A375 (cell line): ENCODE data around the gene MAP2K3.

DNA sequence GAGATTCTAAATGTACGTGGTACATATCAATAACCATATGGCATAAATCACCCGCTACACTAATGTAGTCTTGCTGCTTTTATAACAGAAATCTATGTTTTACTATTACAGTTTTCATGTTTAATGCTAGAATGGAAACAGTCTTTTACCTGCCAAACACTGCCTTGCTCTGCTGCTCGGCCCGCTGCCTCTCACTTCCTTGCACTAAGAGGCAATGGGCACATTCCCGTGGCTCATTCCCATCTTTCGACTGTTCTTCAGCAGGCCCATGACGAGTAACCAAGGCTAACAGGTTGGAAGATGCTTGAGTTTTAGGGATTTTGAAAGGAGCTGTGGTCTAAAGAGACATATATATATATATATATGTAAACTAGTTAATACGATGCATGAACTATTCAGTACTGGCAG, 47.9 kb upstream of the ALDH3A1 start:
- RAMPAGE, long total RNA: no peak

GRCh38 chr17:19976869-19977509, 639 bp downstream of the AKAP10 start:
- RAMPAGE, long total RNA: no peak

GRCh38 chr17:20157029-20157238, 147.8 kb downstream of the SPECC1 start:
- RAMPAGE, long total RNA: no peak

GRCh38 chr17:20840339-20840929, 202.4 kb downstream of the USP22 start:
- RAMPAGE, long total RNA: no peak

GRCh38 chr17:20843669-20844184, 199.1 kb downstream of the USP22 start:
- RAMPAGE, long total RNA: no peak

- RAMPAGE, long total RNA: no peak
Observed at GRCh38 chr17:21040006-21040550, 2.7 kb downstream of the USP22 start.

DNA sequence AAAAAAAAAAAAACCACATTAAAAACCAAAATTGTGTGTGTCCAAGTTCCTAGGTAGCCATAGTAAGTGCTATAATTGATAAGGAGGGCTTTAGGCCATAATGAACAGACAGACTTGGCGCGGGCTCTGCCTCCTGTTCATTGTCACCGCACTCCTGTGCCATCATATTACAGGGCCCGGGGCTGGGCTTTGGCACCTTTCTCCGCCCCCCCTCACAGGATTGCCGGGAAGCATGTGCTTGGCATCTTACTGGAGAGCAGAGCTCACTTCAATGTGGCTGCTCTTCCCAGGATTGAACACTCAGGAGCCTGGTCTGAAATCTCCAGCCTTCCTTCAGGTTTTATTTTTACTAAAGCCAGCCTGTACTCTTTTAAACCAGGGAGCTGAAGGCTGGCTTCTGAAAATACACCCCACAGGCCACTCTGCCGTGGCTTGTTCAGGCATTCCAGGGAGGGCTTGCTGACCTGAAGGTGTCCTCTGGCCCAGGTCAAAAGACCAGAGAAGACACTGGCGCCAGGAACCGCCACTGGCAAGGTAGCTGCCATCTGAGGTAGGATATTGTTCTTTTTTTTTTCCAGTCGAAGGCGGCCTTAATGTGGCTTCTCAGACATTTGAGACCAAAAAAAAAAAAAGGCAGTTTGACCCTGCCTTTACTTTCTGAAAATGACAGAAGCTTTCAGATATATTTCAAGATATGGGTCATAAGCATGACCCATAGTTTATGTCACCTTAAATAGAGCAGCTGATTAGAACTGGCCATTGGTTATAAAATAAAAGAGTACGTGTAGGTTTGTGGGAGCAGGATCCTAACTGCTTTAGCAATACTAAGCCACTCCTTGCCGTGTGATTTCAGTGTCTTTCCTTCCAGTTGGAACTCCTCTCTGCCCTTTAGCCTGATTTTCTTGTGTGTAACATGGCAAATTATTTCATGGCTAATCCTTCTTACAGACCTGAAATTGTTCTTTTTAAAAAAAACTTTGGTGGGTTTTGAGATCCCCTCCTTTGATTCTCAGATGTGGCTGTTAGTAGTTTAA, 39.5 kb downstream of the DHRS7B start:
- RAMPAGE, long total RNA: no peak

- RAMPAGE, long total RNA: no peak
Observed at GRCh38 chr17:21214253-21215283, 607 bp upstream of the TMEM11 start.

DNA sequence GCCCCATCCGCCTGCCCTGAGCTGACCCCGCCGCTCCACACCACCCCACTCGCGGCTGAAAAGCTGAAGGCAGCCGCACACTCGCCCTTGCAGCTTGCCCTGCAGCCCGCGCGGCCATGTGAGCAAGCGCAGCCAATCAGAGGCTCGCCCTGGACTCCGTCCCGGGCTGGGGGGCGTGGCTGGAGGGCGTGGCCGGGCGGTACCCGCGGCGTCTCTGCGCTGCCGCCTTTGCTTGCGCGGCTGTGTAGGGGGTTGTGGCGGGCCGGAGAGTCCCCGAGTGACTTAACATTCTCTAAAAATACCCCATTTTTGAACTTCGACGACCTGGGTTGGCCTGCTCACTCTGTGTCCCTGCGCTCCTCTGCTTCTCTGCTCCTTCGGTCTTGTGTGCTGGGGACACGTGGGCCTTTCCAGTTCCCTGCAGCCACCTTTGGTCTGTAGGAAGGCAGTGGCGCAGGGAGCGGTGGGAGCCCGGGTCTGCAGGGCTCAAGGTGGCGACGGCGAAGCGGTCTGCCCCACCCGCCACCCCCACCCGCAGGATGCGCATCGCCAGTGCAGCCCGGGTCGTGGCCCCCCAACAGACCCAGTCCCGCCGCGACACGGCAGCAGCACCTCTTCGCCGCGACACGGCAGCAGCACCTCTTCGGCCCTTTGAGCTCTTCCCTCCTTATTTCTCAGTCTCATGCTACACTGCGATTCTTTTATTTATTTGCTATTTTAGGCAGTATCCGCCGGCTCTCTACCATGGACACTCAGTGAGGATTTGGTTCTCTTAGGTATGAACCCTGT, 8.6 kb upstream of the MAP2K3 start:
- RAMPAGE, long total RNA: no peak

DNA sequence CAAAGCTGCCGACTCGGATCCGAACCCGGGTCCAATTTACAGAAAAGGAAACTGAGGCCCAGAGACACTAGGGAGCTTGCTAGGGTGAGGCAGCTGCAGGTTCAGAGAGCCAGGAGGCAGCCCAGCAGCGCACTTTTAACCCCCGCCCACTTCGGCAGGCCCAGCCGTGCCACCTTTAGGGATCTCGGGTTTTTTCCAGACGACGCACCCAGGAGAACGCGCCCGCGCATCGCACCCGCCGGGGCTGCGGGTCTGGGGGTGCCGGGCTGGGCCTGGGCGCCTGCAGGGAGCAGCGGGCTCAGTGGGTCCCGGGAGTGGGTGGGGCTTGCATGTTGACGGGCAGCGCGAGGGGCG, 421 bp upstream of the MAP2K3 start:
- RAMPAGE, long total RNA: no peak

DNA sequence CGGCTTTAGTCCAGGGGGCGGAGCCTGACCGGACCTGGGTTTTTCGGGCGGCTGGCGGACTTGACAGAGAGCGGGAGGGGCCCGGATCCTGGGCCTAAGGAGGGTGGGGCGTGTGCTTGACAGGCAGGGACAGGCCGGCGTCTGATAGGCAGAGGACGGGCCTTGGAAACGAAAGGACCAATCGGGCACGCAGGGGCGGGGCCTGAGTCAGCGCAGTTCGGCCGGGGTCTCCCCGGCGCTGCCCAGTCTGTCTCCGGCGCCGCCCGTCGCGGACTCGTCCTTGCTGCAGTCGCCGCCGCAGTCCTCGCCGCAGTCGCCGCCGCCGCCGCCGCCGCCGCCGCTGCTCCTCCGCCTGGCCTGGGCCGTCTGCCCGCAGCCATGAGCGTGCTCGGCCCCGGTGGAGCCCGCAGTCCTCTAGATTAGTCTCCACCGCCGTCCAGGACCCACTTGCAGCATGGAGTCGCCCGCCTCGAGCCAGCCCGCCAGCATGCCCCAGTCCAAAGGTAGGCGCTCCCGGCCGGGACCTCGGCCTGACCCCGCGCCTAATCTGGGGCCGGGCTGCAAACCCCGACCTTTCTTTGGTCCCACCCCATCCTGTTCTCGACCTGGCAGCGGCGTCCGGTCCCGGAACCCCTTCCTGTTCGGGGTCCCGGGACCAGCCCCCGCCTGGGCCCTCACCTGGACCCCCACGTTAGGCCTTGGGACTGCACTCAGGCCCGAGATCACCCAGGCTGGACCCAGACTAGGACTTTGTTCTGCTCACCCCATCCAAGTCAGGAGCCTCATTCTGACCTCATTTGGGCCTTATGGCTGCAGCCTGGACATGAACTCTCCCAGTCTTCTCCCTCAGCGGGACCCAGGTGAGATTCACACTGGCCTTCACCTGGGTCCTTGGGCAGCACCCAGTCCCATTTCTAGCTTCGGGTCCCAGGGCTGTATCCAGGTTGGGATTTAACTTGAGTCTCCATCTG, at the start of gene MAP2K3:
Gene MAP2K3 (plus strand): TSS at position 245 of the 971 bp plus-strand sequence.
- RAMPAGE, long total RNA: no peak

GRCh38 chr17:21456848-21457533, 80.8 kb downstream of the KCNJ12 start:
- RAMPAGE, long total RNA: no peak

DNA sequence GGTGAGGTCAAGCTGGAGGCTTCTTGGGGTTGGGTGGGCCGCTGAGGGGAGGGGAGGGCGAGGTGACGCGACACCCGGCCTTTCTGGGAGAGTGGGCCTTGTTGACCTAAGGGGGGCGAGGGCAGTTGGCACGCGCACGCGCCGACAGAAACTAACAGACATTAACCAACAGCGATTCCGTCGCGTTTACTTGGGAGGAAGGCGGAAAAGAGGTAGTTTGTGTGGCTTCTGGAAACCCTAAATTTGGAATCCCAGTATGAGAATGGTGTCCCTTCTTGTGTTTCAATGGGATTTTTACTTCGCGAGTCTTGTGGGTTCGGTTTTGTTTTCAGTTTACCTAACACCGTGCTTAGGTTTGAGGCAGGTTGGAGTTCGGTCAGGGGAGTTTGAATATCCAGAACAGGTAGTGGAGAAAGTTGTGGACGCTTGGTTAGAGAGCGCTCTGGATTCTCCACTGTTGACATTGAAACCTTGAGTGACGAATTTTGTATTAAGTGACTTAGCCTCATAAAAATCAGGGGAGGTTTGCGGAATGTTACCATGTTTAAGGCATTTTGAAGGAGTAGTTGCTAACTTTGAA, 511.2 kb downstream of the KCNJ18 start:
- RAMPAGE, long total RNA: no peak

GRCh38 chr17:27344184-27344928, 50.4 kb downstream of the WSB1 start:
- RAMPAGE, long total RNA: no peak

GRCh38 chr17:27506427-27506769, 50.1 kb downstream of the KSR1 start:
- RAMPAGE, long total RNA: no peak

GRCh38 chr17:27529002-27529765, 72.9 kb downstream of the KSR1 start:
- RAMPAGE, long total RNA: no peak

DNA sequence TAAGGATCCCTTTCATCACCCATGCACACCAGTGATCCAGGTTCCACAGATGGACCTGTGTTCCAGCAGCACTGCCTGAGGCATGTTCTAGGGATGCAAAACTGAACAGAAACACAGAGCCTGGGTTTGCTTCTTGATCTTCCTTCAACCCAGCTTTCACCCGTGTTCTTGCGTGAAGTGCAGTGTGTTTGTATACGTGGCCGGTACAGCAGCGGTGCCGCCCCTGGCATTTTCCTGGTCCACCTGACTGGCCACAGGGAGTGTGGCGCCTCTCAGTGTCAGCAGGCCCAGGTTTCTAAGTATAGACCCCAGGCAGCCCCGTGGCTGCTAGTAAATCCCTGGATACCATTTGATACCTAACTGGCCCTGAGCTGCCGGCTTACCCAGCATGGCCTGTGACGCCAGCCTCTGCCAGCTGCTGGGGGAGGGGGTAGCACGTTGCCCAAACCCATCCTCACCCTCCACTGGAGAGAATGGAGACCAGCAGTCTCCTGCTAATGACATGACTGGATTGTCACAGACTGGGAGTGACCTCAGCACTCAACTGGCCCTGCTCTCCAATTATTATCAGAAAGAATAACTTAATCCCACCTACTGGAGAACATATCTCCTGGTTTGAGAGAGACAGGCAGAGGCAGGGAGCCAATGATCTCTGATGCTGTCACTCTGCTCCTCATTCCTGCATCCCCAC, 59.2 kb upstream of the LGALS9 start:
- RAMPAGE, long total RNA: no peak

DNA sequence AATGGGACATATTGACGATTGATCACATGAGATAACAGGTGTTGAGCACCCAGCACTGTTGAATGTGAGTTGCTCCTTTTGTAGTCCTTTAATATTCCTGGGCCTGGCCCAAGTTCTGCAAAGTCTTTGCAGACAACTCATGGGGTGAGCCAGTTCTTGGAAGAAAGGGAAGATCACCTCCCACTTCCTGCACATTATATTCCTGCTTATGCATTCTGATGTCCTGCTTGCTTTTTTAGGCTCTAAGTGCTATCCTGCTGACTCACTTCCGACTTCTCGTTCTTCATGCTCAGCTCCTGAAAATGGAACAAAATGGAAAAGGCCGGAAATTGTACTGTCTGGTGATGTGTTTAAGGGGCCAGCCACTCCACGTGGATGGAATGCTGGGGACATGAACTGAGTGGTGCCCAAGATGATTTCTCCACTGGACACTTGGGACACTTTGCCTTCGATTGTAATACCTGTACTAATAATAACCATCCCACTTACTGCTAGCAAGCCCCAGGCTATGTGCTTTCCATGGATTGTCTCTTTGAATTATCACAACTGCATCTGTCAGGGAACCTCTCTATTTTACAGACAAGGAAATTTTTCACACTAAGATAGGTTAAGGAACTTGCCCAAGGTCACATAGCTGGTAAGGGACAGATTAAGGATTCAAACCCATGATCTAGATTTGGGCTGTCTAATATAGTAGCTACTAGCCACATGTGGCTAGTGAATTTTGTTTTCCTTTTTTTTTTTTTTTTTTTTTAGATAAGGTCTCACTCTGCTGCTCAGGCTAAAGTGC, 8.1 kb upstream of the NLK start:
- RAMPAGE, long total RNA: no peak

DNA sequence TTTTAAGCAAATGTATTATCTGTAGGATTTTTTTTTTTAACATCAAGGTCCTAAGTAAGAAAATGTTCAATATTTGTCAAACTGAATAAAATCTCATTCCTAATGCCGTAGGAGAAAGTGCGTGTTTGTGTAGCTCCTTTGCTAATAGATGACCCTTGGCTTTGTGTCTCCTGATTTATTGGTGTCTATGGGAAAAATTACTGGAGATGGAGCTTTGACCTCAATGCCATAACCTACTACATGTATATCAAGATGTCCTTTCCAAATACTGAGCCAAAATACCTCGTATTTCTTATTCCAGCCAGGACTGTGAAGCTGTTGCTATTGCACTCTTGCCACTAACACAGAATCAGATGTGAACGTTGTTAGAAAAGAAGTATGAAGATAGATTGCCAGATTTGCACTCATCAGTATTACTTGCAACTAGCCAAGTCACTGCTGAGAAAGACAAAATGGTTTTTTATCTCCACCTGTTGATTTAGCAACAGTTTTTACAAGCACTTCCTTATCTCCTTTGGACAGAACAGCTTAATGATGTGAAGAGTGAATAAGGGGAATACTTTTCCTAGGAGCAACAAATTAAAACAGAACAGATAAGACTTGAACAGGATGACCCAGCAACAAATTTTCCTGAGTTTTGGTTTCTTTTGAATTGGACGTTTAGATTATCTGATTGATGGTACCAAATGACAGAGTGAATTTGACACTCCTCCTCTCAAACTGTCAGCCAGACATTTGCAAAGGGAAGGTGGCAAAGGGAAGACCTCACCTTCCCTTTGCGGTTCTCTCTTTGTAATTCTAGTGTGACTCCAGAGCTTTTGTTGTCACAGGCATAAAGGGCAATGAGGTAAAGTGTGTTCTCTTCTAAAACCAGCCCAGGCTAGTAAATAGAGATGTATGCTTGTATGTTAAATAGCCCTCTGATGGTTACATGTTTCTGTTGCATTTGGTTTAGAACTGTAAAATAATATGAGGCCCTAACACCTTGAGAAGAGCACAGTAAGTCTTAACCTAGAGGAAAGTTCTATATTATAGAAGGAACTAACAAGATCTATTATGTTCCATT, 130.6 kb downstream of the NLK start:
- RAMPAGE, long total RNA: no peak

DNA sequence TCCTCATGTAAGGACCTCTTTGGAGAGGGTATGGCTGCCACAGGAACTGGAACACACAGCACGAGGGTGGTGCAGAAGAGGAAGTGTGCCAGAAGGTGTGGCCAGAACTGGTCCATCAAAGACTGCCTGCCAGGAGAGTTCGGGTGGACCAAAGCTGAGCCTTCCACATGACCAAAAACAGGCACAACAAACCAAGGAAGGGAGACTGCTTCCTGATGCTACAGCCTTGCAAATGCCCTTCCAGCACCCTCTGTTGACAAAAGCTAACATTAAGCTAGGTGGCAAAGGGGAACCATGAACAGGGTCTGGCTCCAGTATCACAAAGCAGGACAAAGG, 125.8 kb upstream of the TMEM97 start:
- RAMPAGE, long total RNA: no peak